Colonic mucosa (tissue), 1 donor: ENCODE measurements around a stretch of chr1.

DNA sequence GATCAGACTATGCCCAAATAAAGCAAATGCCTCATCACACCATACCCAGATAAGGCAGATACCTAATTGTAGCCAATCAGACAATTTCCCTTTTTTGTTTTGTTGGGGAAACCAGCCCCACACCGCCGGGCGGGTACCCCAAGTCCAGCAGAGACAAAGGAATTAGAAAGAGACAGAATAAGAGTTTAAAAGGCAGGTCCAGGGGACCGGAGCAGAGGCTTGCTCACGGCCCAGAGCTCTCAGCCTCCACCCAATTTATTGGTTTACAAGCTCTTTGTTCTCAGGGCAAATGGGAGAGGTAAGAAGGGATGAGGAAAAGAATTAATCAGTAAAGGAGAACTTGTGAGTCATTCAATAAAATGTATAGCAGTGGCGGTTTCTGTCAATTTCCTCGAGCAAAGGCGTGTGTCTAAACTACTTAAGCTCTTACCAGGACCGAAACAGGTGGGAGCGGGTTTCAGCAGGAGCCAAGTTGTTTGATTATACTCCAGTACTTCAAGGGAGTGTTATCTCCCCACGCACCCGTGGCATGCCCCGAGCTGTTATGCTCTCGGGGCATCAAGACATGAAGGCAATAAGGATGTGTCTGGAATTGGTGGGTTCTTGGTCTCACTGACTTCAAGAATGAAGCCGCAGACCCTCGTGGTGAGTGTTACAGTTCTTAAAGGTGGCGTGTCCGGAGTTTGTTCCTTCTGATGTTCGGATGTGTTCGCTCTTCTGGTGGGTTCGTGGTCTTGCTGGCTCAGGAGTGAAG lies 886.7 kb downstream of the KCNT2 start:
- PRO-cap = bidirectional peak, plus-strand start at position 433 of the sequence, minus-strand start at position 393 of the sequence

DNA sequence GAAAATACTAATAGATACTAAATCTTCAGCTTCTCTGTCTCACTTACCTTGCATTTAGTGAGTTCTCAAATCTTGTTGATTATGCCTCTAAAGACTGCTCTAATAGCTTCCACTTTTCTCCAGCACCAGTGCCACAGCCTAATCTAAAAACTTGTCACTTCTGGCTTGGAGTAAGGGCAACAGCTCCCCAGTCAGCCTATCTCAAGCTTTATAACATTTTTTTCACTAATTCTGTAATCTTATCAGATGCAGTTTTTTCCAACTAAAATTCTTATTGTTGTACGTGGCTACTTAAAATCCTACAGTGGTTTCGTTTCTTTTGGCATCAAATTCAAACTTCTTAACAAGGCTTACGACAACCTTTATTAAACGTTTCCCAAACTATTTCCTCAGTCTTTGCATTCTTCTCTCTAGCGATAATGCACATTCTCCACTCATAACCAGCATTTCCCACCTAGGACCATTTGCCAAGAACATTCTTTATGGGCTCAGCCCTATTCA lies 204.1 kb downstream of the KCNT2 start:
- PRO-cap = no peak

DNA sequence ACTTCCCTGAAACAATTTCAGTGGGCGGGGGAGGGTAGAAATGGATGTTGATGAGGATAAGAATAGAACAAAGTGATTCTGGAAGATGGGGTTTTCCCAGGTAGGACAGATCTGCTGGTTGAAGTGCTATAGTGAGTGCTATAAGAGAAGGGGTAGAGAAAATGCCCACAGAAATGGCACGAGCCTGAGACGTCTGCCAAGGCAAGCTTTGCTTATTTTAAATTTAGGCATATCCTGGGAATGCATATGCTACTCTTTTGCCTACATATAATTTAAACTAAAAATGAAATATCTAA lies 3.3 kb downstream of the CFH start:
- PRO-cap = no peak

DNA sequence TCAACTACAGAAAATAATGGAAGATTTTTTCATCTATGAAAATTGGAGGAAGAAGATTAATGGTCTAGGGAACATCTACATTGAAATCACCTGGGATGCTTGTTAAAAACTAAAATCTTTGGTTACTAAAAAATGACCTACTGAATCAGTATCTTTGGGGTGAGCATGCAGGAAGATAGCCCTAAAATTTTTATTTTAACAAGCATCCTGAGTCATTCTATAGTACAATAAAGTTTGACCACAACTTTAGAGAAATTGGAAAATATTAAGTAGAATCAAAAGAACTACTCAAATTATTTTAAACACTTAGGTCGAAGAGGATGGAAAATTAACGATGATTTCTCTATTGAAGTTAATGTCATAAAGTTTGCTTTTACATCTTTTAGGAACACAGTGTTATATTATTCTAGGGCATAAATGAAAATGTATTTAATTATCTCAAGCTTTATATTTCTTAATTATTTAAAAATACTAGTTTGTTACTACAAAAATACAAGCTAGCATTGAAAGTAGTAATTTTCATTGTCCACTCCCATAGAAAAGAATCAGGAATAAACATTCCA lies 25.0 kb downstream of the CFH start:
- PRO-cap = no peak

DNA sequence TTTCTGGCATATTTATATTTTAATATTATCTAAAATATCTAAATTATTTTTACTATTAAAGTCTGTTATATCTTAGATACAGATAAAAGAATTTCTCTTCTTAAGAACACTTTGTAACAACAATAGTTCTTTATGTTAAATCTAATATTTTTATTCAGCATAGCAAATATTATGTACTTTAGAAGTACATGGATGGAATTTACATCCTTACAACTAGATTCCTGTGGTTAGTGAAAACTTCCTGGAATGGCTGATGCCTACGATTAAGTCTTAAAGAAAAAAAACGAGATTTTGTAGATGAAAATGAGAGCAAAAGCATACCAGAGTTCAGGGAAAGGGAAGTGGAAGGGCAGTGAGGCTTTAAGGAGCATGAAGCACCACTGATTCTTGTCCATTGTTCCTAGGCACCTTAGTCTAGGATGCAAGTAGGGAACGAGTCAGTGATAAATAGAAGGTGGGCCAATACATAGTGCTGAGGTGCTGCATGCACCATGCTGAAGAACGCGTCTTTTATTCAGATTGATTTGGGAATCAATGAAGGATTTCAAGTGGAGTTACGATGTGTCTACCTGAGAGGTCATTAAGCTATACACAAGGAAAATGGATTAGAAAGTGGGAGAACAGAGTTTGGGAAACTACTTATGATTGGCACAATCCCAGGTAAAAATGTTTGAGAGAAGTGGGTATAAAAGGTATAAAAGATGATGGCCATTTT lies 26.7 kb downstream of the CFH start:
- PRO-cap = no peak

GRCh38 chr1:197355177-197355813 lies 87.2 kb downstream of the CRB1 start:
- PRO-cap = no peak

- PRO-cap = bidirectional peak, plus-strand start at chr1:197776237, minus-strand start at chr1:197776090
Measured at GRCh38 chr1:197776178-197776374, 796 bp upstream of the DENND1B start.

DNA sequence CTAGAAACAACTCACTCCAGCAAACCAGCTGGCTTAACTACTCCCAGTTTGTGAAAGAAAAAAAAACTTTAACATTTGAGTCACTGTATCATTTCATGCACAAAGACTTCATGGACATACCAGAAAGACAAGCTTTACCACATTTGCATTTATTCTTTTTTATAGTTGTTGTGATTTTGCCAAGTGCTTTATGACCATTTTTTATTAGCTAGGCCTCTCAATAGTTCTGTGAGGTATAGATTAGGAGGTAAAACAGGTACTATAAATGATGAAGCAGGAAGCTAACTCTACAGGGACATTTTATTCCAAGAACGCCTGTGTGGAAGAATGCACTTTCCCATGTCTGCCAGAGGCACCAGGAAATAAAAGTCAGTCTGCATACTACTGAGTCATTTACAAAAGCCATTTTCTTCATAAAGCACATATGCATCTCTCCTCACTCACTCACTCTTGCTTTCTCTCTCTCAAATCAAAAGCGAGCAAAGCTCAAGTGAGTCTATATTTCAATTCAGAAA lies 8.3 kb upstream of the DENND1B start:
- PRO-cap = no peak

DNA sequence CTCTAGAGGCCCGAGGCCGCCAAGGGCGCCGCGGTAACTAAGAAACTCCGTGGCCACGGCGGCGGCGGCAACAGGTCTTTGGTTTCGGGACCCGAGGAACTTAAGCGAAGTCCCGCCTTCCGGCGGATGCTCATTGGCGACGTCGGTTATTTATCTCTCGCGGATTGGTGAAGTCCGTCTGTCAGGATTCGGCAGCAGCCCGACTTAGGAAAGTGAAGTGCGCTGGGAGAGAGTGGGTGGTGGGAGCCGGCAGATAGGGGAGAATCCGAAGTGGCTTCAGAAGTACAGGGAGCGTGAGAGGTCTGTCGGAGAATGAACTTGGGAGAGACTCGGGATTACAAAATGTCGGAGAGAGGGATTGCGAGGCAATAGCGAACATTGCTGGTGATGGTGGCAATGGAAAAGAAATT lies 718 bp downstream of the NEK7 start:
- PRO-cap = bidirectional peak, plus-strand start at position 233 of the sequence, minus-strand start at position 102 of the sequence

DNA sequence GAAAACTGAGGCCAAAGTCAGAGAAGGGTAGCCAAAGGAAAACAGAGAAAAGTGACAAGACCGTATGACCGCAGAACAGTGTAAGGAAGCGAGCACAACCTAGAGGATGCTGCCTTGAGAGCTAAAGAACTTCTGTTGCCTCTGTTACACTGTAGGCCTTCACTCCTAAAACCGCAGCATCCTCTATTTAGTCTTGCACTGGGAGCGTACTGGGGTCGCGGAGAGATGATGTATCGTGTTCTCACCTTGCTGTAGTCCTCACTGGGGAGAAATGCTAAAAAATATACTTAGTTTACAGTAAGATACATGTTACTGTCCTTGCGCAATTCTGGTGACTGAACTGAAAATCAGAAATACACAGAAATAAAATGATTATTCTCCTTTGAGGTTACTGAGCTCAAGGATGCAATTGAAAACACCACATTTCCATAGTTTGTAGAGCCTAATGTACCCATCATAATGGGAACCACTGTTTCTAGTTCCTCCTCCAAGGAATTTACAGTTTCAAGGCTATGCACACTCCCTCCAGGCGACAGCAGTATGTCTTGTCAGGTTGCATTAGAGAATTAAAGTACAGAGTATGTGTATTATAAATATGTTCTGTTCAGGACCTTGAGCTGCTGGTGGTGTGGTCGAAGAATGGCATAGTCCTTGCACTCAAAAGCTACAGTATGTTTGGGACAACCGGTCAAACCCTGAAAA lies 1.3 kb downstream of the NEK7 start:
- PRO-cap = unidirectional peak, plus-strand start at position 73 of the sequence

DNA sequence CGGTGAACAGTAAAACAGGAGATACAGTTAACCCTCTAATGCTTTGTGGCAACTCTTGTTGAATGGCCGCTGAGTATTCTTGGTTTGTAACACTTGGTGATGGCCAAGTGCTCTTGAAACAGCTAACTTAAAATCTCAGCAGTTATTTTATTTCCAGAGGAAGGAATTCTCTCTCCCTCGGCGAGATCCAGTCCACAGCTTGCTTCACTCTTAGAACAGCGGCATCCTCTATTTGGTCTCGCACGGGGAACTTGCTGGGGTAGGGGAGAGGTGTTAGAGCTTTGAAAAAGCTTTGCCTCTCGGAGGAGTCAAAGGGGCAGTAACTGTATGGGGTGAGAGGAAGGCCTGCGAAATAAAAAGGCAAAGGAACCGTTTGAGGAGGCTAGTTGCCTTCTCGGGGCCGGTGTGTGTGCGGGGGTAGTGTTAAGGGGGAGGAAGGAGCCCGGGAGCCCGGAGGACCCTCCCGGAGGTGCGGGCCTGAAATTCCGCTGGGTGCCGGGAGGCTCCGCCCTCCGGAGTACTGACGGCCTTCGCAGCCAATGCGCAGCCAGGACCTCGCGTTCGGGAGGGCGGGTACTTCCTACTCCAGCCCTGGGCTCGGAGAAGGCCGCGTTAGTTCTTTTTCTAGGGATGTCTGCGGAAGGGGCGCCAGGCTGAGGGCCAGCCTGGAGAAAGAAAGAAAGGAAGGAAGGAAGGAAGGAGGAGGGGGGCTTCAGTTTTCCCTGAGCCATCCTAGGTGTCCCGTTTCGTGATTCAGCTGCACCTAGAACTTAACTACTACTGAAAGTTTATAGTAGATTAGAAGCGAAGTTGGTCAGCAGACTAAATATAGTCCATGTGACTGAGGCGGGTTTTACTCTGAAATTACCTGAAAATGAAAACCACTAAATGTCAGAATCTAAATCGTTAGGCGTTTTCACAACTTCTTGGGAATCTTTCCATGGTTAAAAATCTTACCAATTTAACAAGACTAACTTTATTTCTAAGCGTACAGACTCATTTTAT lies 2.1 kb downstream of the NEK7 start:
- PRO-cap = bidirectional peak, plus-strand start at position 588 of the sequence, minus-strand start at position 519 of the sequence

GRCh38 chr1:198165975-198166235 lies 9.1 kb downstream of the NEK7 start:
- PRO-cap = no peak

DNA sequence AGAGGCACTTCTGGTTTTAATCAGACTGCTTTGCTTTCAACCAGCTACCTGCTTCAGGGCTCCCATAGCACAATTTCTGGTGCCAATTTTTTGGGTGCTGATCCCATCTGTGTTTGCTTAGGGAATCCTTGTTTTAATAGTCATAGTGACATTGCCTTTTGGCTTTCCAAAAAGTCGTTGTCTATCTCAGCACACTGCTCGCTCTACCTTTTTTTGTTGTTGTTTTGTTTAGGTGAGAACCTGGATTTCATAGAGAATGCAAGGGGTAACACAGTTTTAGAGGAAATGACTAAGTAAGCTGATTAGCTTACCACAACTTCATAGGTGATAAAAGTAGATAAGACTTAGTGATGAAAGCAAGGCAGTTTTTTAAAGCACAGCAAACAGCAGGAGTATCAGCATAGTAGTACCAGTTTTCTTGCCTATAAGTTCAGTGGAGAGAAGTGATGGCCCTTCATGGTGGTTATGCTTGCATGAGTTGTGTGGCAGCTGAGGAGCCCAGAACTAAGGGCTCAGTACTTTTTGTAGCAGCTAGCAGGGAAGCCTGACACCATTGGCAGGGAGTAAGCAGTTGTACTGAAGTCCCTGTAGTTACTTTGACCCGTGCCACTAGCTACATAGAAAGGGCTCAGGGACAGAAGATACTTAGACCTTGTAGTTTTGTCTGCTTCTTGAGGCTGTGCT lies 31.3 kb downstream of the NEK7 start:
- PRO-cap = no peak

GRCh38 chr1:198192409-198193236 lies 35.8 kb downstream of the NEK7 start:
- PRO-cap = no peak

DNA sequence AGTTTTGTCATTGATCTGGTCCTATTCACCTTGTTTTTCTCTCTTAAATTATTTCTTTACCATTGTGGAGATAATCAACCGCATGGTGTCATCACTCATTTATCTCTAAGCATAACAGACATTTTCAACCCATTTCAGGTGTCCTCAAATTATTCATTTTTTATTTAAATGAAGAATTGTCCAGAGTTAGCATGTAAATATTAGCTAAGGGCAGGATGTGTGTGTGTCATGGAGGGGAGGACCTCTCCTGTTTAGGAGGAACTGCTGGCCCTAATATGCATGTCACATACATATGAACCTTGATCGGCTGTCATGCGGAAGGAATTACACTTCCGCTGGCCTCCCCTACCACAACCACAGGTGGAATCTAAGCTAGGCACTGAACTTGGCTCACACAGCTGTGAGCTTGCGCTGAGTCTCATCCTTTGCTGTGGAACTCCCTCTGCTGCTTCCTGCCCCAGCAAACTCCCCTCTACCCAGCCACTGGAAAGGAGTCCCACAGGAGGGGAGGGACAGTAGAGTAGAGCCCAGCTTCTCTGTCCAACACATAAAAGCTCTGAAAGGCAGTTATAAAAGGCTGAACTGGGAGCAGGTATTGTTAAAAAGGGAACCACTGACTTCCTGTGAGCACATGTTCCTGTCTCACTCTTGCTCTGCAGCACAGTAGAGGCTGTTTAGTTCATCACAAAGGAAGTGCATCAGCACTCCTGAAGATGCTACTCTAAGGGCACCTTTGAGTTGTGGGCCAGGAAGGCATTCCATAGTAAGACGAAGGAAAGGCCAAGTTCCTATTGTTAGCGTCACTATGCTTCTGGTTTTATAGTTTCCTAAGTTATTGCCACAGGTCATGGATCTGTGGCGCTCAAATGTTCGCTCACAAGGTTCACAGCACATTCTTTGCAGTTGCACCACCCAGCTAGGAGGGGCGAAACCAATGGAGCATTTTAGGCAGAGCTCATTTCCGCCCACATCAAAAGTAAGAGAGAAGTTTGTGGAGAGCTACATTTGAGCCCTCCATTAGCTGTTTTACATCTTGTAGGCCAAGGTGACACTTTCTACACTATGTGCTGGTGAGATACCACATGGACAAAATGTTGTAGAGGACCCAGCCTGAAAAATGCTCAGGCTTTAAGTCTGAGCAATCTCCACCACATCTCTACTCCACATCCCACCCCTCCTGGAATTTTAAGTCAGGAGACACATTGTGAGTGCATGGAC lies 17.7 kb upstream of the PTPRC start:
- PRO-cap = unidirectional peak, plus-strand start at position 677 of the sequence

DNA sequence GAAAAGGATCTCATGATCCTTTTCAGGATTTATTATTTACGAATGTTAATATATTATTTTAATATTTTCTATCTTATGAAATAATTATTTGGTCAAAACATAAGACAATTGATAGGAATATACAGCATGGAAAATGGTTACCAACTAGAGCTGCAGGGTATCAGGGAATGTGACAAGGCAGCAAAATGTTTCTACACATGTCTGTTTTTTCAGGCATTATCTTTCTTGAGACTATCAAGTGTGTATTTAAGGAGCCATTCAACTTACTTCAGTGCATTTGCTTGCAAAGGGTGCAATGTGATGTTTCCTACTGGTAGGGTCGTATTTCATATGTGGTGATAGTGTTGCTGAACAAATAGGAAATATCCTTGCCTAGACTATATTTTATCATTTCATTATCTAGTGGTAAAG lies 42.3 kb downstream of the PTPRC start:
- PRO-cap = no peak

GRCh38 chr1:198681755-198682227 lies 43.0 kb downstream of the PTPRC start:
- PRO-cap = bidirectional peak, plus-strand start at chr1:198682072, minus-strand start at chr1:198681908

- PRO-cap = no peak
Measured at GRCh38 chr1:198711669-198712130, 72.9 kb downstream of the PTPRC start.

DNA sequence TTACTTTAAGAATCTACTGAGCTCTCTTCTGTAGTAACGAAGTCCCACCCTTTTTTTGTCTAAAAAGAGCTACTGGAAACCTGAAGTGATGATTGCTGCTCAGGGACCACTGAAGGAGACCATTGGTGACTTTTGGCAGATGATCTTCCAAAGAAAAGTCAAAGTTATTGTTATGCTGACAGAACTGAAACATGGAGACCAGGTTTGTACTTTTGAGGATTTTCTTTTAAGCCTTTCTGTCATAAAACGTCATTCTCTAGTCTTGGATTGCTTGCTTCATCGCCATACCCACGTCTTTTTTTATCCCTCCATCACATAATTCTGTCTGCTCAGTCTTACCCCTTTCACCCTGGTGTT lies 111.6 kb downstream of the PTPRC start:
- PRO-cap = no peak

DNA sequence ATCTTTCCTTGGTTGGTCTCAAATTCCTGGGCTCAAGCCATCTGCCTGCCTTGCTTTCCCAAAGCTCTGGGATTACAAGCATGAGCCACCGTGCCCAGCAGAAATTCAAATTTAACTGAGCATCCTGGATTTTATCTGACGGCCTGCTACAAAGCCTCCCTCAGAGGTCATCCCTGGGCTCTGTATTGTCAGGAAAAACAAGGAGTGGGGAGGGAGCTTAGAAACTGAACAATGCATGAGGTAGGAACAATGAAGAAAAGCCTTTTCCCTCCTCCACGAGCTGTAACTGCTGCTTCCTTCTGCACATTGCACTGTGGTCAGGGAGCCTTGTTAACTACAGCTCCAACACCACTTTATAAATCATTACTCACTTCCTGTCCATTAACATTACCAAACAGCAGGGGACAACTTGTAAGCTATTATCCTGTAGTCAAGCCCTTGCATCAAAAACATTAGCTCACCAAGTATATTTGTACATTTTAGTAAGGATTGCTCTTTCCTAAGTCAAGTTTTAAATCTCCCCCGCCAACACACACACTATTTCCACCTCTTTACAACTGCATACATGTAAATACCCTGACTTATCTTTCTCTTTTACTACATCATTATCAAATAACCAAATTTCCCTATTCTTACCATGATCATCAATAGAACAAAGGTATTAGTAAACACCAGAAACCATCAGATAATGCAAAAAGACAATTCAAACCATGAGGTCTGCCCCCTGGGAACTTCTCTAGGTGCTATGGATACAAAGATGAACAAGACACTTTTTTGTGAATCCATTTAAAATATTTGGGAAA lies 335.9 kb upstream of the NR5A2 start:
- PRO-cap = no peak